ENCODE results near the genes SCGB1D4 and MTA2.

GRCh38 chr11:61875622-61876230, 15.6 kb downstream of the FADS3 start:
- PRO-cap, 2 experiments: no peak in any of the 2 experiments

- PRO-cap, 2 experiments: no peak in any of the 2 experiments
These were observed 6.6 kb downstream of the RAB3IL1 start for GRCh38 chr11:61910732-61911267.

DNA sequence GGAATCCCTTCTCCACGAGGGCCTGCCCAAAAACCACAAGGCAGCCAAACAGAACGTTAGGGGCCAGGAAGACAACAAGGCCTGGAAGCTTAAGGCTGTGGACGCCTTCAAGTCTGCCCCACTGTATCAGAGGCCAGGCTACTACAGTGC, 5.2 kb downstream of the FTH1 start:
- PRO-cap, 2 experiments: no peak in any of the 2 experiments

DNA sequence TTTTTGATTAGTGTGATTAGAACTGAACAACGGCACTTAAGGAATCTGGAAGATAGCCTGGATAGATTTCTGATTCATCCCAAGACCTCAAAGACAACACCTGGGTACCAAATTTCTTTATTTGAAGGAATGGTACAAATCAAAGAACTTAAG, 3.1 kb downstream of the FTH1 start:
- PRO-cap, 2 experiments: no peak in any of the 2 experiments

DNA sequence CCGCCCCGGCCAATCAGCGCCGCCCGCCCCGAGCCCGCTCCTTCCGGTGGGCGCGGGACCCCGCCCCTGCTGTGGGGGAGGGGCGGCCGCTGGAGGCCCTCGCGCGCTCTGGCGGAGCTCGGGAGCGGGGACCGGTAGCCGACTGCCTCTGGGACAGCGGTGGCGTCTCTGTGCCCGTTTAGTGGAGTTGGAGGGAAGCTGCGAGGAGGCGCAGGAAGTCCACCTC, 159 bp upstream of the FTH1 start:
- PRO-cap, 2 experiments: peak in 2 of 2 experiments; most common plus-strand start position 72 of the sequence (in 1)

GRCh38 chr11:61978632-61979195, 11.3 kb upstream of the FTH1 start:
- PRO-cap, 2 experiments: no peak in any of the 2 experiments

DNA sequence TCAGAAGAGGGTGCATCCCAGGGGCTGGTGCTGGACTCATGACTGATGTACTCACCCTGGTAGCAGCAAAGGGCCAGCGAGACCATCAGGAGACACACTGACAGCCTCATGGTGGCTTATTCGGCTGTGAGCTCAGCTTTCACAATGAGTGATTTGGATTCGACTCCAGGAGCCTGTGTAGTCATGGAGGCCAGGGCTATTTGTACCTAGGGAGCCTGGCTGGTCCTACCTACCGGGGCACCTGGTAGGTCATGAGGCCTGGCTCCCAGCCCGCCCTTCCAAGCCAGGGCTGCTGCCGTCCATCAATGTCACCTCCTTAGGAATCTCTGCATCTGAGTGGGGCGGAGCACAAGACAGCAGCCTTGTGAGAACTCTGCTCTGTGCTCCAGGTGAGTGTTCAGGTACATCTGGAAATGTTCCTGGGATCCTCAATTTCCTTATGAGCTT, at the start of gene SCGB1D4:
TSS of gene SCGB1D4 (minus strand) at position 175 of the 447 bp plus-strand sequence.
- PRO-cap, 2 experiments: no peak in any of the 2 experiments

GRCh38 chr11:62514009-62514546, 32.5 kb downstream of the AHNAK start:
- PRO-cap, 2 experiments: no peak in any of the 2 experiments

DNA sequence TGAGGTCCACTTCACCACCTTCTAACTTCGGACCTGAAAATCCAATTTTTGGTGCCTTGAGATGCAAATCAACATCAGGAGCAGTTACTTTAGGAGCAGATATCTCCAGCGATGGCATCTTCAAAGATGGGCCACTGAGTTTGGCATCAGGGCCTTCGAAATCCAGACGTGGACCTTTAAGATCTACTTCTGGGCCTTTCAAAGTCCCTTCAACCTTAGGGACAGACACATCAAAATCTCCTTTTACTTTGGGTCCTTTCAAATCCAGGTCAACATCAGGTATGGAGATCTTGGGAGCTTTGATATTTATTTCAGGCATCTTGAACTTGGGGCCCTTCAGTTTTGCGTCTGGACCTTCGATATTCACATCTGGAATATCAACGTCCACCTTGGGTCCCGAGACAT, 27.0 kb downstream of the AHNAK start:
- PRO-cap, 2 experiments: no peak in any of the 2 experiments

DNA sequence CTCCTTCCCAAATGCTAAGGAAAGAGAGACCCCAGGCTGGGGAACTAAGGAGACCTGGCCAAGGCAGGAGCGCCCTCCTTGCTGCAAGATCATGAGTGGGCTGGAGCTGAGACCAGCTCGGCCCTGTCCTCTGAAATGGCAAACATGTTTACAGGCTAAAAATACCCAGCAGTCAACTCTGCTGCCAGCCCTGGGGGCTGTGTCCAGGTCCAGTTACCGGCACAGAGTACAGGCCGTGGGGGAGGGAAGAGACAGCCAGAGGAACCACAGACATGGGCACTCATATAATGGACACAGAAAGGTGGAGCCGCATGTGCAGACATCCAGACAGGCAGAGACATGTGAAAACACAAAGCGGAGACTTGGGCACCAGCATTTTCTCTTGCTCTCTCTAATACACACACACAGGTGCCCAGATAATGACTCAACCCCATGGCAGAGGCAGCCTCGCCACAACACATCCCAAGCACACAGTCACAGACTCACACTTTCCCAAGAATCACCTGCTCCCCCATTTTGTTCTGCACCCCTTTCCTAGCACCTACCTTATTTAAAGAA, 1.3 kb upstream of the AHNAK start:
- PRO-cap, 2 experiments: peak in 2 of 2 experiments; most common plus-strand start position 229 of the sequence (in 2); most common minus-strand start position 97 of the sequence (in 2)

GRCh38 chr11:62591731-62592736, 711 bp upstream of the TUT1 start:
- PRO-cap, 2 experiments: peak in 2 of 2 experiments; most common plus-strand start chr11:62591837 (in 2); most common minus-strand start chr11:62592167 (in 1)

DNA sequence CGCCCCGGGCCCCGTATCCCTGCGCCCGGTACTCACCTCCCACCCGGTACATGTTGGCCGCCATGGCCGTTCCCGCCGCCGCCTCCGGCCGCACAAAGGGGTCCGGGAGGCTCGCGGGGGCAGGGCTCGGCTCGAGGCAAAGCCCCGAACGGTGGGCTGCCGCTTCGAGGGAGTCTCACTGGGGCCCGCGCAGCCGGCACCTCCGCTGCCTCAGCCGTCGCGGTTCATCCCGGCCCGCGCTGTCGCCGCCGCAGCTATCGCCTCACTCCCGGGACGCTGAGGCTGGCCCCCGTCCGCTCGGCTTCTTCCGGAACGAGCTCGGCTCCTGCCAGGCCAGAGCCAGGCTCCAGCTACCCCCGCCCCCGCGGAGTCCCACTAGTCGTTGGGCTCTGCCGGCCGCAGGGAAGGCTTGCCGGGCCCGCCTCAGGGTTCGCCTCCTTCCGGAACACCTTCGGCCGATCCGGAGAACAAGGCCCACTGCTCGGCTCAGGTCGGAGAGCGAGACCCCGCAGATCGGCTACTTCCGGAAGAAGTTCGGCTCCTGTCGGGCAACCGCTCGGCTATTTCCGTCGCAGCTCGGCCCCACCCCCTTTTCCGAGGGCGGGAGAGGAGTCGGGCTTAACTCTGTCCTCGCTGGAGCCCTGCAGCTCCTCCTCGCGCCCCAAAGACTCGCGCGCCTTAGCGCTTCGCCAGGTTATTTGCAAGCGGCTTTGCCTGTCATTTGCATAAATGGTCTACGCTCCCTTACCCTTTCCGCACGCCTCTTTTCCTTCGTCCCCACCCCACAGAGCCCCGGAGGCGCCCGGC, at the start of gene MTA2:
TSS of gene MTA2 (minus strand) at position 479 of the 807 bp plus-strand sequence.
- PRO-cap, 2 experiments: peak in 2 of 2 experiments; most common plus-strand start position 646 of the sequence (in 1); most common minus-strand start position 309 of the sequence (in 1)

- PRO-cap, 2 experiments: peak in 2 of 2 experiments; most common plus-strand start chr11:62602477 (in 1); most common minus-strand start chr11:62602340 (in 1)
These were observed 596 bp upstream of the MTA2 start for GRCh38 chr11:62602194-62602727.

DNA sequence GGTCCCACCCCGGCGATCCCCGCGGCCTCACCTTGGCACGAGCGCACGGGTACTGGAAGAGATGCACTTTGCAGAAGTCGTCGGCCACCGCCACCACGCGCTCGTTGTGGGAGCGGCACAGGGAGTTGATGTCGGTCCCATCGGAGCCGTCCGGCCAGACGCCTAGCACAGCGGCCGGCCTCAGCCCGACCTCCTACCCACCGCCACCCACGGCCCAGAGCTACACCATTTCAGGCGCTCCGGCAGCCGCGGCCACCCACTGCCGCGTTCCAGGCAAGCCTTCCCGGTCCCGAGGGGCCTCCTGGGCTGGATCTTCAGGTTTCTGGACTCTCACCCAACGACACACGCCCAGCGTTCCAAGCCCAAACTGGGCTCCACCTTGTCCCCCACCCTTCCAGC, 1.1 kb upstream of the MTA2 start:
- PRO-cap, 2 experiments: no peak in any of the 2 experiments

GRCh38 chr11:62687563-62688529, 1.5 kb downstream of the LRRN4CL start:
- PRO-cap, 2 experiments: peak in 1 of 2 experiments; most common plus-strand start chr11:62688292 (in 1); most common minus-strand start chr11:62688232 (in 1)

GRCh38 chr11:62690983-62691586, 1.8 kb upstream of the LRRN4CL start:
- PRO-cap, 2 experiments: no peak in any of the 2 experiments

DNA sequence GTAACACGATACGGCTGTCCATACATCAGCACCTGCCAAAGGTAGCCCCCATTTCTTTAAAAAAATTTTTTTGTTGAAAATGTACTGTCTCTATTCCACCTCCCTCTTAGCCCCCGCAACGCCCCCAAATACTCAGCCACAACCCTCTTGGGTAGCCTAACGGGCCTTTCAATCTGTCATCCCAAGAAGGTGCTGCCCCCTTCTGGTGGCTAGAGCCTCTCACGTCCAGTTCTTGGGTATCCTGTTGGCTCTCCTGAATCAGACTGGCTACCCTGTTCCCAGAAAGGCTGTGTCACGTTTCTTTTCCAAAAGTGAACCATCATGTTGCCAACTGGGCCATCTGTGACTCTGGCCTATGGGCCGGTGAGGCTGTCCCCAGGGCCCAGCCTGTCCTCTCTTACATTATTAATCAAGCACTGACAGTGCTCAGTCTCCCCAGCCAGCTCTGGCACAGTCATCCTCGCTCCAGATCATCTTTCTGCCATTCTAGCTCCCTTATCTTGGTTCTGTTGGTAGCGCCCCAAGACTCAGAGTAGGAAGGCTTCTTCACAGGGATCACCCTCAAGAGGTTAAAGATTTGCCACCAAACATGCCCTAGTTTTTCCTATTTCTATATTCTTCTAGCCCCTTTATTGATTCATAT, 5.5 kb upstream of the LRRN4CL start:
- PRO-cap, 2 experiments: no peak in any of the 2 experiments

- PRO-cap, 2 experiments: no peak in any of the 2 experiments
These were observed 1.4 kb downstream of the GNG3 start for GRCh38 chr11:62708773-62709388.

GRCh38 chr11:62757928-62758321, 3.5 kb upstream of the POLR2G start:
- PRO-cap, 2 experiments: no peak in any of the 2 experiments

DNA sequence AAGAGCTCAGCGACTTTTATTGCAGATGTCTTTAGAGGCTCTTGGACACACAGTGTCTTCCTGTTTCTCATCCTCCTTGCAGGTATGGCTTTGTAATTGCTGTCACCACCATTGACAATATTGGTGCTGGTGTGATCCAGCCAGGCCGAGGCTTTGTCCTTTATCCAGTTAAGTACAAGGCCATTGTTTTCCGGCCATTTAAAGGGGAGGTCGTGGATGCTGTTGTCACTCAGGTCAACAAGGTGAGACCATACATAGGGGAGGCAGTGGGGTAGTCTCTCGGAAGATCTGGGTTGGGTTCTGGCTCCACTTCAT, 1.4 kb downstream of the POLR2G start:
- PRO-cap, 2 experiments: no peak in any of the 2 experiments

All from heart right ventricle (tissue), 2 donors.